Epidermal melanocyte (primary cell): ENCODE measurements around a stretch of chr14.

- RRBS, result no CpG with 5 or more reads among the region's 12 CpGs
These were observed 1235.5 kb downstream of the TMEM121 start for GRCh38 chr14:106761872-106762295.

GRCh38 chr14:106803042-106803402 is 1276.6 kb downstream of the TMEM121 start:
- RRBS, result no CpG with 5 or more reads among the region's 5 CpGs

DNA sequence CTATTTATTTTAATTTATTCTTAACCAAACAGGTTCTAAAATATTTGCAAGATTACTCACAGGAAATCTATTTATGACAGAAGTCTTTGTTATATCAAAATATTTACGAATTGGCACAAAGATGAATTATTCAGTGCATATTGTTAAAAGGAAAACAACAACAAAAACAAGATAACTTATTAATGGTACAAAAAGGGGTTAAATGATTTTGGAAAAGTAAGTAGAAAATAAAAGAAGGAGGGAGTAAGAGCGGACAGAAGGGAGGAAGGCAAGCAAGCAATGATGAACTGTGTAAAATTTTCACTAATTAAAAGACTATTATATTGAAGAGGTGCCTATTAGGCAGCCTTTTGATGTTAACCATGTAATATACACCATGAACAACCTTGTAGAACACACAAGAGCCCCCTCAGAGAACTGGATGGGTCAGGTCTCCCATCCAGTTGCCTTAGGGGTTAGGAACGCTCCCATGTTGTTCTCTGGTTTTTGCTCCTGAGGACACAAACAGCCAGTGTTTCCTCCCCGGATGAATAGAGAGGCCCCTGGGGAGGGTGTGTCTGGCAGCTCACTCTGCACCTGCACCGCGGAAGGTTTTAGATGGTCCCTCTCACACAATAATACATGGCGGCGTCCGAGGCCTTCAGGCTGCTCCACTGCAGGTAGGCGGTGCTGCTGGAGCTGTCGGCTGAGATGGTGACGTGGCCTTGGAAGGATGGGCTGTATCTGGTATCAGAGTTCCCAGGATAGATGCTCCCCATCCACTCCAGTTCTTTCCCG is 1324.3 kb downstream of the TMEM121 start:
- RRBS, result no CpG with 5 or more reads among the region's 13 CpGs